ENCODE data around the genes OR5H15, OR5K4 and OR5K1.

DNA sequence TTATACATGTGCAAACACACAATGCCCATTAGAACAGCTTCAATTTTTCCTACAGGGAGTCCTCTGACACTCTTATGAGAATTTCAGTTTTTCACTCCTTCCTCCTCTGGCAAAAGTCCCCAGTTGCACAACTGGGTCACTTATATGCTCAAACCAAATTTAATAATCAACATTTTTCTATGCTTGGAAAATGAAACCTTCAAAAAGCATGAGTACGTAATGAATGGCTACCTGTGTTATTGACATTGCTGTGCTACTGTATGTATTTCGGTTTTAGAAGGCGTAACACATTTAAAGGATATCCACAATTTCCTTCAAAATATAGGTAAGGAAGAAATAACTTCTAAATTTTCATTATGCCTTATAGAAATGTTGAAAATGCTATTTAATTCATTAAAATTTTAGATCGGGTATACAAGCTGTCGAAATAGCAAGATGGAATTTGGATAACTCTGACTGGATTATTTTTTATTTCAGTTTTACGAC lies at the start of gene OR5H15:
Gene OR5H15, plus strand, starts transcription at position 190 of the 486 bp plus-strand sequence.
- PRO-cap, result no peak

DNA sequence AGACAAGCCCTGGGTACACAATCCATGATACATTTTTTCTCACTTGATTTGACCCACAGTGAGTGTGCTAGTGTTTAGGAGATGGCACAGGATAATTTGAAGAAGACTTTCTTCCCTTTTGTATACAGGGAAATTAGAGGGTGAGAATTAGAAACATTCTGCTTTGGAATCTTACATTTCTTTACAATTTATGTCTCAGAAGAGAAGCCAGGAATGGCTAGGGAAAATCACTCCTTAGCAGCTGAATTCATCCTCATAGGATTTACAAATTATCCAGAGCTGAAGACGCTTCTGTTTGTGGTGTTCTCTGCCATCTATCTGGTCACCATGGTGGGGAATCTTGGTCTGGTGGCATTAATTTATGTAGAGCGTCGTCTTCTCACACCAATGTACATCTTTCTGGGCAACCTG lies at the start of gene OR5K4:
Gene OR5K4, plus strand, starts transcription at position 214 of the 411 bp plus-strand sequence.
- PRO-cap, result no peak

GRCh38 chr3:98462865-98463422 lies at the start of gene OR5K1:
TSS of gene OR5K1 (plus strand) at chr3:98463201.
- PRO-cap, result no peak

GRCh38 chr3:98521274-98521847 lies 1.3 kb downstream of the CLDND1 start:
- PRO-cap, result no peak

GRCh38 chr3:98564340-98565085 lies 28.9 kb downstream of the CPOX start:
- PRO-cap, result no peak

DNA sequence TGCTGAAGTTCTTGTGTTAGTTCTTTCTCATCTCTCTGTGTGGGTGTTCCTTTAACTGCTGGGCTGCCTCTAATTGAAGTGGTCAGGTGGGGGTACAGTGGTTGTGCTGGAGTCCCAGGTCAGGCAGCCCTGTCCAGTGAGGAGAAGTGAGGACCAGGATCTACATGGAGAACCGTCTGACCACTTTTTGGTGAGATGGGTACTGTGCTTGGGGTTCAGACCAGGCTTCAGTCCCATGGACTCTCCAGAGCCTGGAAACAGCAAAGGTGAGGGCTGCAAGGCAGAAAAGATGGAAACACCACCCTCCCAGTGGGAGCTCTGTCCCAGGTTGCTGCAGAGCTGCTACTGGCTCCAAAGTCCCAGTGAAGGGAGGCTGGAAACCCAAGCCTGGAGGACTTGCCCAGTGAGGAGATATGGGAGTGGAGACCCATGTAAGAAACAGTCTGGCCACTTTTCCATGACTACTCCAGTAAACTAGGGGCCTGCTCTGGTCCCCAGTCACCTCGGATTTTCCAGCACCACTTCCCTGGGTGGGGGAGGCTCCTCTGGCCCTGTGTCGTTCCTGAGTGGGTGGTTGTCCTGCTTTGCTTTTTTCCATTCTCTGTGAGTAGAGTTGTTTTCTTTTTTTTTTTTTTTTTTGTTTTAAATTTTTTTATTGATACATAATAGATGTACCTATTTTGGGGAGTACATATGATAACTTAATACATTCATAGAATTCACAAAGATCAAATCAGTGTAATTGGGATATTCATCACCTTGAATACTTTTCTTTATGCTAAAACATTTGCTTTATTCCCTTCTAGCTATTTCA lies 67.8 kb downstream of the DCBLD2 start:
- PRO-cap, result no peak

DNA sequence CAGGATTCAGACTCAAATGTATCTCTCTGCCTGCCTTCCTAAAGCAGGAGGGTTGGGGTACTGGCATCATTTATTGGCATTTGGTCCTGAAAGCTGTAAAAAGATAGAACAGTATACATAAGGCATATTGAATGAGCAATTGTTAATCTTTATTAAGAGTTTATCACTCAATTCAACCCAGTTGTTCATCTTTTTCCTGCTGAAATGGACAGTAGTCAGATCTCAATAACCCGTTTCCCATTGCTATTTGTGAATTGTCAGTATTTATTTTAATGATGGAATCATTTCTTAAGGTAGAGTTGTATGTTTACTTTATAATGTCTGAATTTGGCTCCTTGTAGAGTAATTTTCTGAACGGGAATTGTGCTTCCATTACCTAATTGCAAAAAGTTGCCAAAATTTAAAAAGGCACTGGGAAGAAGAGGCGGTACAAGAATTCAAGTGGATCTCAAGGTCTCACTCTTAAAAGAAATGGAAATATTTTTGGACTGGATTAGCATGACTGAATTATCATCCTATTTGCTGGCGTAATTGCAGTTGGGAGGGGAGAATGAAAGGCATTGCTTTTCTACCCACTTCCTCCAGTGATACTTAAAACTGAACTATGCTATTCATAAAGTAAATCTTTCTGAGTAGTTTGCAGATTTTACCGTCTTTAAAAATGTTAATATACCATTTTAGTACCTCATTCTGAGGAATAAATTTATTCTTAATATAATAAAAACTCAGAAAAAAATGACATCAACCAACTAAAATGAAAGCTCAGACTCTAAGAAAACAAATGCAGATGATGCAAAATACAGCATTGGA lies 46.2 kb downstream of the COL8A1 start:
- PRO-cap, result no peak

DNA sequence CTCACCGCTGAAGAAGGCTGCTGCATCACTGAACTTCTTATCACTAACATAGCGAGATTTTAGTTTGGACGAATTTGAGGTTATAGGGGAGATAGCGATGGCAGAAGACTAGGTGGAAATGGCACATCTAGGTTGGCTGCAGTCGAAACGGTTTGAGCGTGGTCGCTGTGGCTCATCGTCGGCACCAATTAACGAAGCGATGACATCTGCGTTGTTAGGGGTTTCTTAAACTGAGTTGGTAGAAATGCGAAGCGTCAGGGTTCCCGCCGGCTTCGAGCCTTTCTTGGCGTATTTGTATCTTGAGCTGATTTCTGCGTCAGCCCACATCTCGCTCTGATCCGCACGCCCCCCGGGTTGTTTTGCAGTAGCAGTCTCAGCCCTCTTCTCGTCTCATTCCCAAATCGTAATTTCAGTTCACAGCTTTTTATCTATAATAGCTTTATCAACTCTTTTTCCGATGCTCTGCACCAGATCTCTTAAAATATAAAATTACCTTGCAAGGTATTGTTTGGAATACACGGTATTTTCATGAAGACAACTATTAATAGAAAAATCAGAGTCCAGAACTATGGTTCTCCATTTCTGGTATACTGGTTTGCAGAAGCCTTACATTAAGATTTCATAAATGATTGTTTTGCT lies 442 bp downstream of the LNP1 start:
- PRO-cap, result no peak

DNA sequence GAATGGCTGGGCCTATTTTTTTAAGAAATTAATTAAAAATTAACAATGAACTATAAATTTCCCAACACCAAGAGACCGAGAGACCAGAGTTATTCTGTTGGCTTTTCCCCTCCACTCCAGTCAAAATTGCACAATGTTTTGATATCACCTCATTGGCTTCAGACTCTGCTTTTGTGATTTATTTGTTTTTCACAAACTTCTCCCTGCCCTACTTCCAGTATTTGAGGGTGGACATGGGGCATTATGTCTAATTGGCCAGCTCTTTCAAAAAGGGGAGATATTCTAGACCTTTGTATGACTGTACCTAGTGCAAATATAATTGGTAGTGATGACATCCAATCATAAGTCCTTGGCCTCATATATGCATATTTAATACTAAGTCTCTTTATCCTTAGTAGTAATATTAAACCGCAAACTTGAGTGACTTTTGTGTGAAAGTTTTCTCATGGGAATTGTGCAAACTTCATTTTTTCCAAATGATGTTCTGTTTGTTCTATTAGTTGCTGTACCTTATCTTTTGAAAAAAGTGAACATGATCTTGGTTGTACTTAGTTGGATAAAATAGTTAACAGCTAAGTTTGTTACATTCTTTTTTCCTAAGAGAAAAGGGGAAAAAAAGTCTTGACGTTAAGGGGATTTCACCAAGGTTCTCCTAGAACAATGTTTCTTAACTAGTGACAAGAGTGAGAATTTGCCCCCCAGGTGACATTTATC lies 43.1 kb downstream of the TMEM45A start:
- PRO-cap, result no peak

DNA sequence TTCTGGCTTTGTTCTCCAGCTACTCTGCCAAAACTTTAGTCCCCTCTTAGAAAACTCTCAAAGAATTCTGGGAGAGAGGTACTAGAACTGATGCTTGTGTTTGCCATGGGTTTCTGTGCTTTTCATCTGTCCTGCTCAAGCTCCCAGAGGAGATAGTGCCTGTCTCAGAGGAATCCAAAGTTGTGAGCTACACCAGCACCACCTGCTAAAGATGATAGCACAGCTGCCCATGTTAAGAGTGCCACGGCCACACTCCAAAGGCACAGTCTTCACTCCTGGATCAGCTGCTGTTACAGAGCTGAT lies 150.0 kb downstream of the IMPG2 start:
- PRO-cap, result no peak

- PRO-cap, result no peak
Observed at GRCh38 chr3:101430773-101431282, 82.2 kb downstream of the SENP7 start.

DNA sequence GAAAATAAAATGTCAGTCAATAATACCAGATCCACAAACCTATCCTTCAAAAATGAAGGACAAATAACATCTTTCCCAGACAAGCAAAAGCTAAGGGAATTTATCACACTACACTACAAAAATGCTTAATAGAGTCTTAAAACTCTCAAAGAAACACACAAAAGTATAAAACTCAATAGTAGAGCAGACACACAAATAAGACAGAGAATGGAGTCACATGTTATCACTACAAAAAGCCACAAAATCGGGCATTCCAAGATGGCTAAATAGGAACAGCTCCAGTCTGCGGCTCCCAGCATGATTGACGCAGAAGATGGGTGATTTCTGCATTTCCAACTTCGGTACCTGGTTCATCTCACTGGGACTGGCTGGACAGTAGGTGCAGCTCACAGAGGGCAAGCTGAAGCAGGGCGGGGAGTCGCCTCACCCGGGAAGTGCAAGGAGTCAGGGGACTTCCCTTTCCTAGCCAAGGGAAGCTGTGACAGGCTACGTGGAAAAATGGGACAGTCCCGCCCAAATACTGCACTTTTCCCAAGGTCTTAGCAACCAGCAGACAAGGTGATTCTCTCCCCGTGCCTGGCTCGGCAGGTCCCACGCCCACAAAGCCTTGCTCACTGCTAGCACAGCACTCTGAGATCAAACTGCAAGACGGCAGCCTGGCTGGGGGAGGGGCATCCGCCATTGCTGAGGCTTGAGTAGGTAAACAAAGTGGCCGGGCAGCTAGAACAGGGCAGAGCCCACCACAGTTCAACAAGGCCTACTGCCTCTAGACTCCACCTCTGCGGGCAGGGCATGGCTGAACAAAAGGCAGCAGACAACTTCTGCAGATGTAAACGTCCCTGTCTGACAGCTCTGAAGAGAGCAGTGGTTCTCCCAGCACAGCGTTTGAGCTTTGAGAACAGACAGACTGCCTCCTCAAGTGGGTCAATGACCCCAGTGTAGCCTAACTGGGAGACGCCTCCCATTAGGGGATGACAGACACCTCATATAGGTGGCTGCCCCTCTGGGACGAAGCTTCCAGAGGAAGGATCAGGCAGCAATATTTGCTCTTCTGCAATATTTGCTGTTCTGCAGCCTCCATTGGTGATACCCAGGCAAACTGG lies 46.2 kb downstream of the SENP7 start:
- PRO-cap, result no peak

DNA sequence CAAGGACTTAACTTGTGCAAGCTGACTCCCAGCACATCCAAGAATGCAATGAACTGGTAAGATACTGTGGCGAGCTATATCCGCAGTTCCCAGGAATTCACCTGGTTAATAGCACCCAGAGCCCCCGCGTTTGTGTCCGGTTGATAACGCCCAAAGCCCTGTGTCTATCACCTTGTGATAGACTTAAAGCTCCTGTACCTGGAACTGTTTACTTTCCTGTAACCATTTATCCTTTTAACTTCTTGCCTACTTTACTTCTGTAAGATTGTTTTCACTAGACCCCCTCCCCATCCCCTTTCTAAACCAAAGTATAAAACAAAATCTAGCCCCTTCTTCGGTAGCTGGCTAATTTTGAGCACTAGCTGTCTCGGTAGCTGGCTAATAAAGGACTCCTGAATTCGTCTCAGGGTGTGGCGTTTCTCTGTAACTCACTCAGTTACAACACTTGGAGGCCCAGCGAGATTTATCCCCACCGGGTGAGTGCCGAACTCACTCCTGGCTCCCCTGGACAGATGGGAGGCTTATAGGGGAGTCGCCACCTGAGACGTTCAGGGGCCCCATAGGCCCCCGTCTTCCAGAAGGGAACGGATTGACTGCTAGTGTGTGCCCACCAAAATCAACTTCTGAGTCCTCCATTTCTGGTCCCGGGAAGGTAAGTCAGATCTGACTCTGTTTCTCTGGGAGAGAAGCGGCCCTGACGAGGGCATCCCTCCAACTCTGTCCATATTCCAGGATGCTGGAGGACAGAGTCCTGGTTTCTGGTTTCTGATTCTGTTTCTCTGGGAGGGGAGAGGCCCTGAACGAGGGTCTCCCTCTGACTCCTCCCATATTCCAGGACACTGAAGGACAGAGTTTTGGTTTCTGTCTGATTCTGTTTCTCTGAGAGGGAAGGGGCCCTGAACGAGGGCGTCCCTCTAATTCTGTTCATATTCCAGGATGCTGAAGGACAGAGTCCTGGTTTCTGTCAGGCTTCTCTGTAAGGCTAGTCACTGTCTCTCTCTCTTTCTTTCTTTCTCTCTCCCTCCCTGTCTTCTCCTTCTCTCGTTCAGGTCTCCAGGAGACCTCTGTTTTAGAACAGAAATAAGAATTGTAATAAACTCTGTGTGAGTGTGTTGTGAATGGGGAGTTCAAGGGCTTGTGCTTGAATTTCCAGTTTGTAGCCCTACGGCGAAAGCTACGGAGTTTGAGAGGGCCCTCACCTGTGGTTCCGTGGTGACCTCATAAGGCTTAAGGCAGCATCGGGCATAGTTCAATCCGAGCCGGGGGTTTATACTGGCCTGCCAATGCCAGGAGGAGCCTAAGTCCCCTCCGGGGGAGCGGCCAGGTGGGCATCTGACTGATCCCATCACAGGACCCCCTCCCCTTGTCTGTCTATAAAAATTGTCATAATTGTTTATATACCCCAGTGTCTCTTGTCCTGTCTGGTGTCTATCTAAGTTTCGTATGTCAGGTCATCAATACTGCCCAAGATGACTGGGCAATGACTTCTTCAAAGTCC lies 44.2 kb downstream of the ZBTB11 start:
- PRO-cap, result no peak

- PRO-cap, result no peak
Observed at GRCh38 chr3:101637703-101638954, 38.8 kb downstream of the ZBTB11 start.

GRCh38 chr3:101690853-101691474 lies 4.4 kb upstream of the RPL24 start:
- PRO-cap, result no peak

DNA sequence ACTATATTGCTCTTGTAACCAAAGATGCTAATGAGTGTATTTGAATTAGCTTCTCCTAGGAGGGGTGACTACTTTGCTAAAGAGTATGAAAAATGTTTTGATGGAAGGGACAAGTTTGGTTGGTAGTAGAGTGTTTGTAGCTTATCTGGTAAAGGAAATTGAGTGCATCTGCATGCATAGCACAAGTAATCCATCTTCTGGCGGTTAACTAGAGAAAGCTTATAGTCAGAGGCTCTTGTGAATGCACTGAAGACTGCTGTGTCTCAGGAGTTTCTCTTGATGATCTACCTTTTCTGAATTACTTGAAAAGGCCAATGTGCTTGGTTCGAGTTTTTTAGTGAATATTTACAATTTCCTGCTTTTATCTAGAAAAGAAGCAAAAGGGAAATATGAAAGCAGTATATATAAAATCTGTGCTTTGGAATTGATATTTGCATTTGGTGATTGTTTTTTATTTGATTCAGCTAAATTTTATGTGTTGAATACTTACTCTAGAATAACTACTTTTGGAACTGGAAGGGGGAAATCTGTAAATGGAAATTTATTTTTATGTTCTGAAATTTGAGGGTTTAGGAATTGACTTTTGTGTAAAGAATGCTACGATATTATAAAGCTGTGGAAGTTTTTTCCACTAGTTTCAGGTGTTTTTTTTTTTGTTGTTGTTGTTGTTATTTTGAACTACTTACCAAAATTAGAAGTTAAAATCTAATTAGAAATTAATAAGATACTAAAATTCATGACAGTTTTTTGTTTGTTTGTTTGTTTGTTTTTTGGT lies 26.9 kb upstream of the NFKBIZ start:
- PRO-cap, result no peak

- PRO-cap, result no peak
Observed at GRCh38 chr3:101828355-101828989, 20.8 kb upstream of the NFKBIZ start.

DNA sequence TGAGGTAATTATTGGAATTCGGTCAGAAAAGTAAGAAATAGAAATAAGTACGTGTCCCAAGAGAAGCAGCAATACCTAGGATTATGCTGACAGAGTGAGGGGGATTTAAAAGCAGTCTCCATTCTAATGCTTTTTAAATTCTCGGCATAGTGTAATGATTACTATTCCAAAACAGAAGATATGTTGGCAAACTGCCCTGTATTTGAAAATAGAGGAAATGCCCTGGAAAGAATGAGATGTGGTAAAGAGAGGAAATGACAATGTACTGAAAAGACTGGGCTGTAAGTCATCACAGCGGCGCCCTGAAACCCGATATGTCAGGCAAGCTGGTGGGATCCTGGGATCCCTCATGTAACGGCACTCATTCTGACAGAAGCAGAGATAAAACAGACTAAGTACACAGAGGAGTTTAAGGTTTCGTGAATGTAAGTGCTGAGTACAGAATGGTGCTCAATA lies 91.2 kb downstream of the NFKBIZ start:
- PRO-cap, result no peak

- PRO-cap, result no peak
Observed at GRCh38 chr3:101994269-101994912, 145.1 kb downstream of the NFKBIZ start.

GRCh38 chr3:102113584-102114111 lies 264.3 kb downstream of the NFKBIZ start:
- PRO-cap, result no peak

All from mesenteric fat pad (tissue), 1 donor.